ENCODE results near the genes AEBP1, POLD2, TMED4 and MYO1G.

DNA sequence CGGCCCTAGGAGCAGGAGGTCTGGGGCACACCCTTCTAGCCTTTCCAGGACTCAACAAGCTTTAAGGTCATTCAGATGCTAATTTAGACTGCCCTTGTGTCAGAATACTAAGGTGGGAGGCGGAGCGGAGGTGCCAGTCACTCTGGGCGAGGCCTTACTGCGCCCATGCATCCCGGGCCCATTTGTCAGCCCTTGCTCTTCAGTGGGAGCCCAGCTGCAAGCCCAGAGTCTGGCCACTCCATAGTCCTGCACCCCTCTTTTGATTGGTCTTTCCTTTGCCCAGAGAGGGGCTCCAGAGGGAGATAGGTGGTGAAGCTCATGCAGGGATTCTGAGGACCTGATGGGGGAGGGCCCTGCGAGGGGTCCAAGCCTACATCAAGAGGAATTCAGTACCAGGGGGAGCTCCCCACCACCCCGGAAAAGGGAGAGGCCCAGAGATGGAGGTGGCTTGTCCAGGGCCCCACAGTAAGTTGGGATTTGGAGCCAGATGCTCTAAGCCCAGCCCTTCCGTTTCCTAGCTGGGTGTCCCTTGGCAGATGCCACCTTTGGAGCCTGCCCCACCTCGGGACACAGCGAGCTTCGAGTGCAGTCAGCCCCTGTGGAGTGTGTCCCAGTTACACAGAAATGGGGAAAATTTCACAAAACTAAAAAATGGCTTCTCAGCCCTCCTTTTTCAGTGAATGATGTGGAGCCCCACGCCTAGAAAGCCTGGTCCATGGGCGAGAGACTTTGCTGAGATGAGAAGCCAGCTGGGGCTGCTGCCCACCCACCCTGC is 1.1 kb downstream of the PGAM2 start:
- PRO-cap, result no peak

DNA sequence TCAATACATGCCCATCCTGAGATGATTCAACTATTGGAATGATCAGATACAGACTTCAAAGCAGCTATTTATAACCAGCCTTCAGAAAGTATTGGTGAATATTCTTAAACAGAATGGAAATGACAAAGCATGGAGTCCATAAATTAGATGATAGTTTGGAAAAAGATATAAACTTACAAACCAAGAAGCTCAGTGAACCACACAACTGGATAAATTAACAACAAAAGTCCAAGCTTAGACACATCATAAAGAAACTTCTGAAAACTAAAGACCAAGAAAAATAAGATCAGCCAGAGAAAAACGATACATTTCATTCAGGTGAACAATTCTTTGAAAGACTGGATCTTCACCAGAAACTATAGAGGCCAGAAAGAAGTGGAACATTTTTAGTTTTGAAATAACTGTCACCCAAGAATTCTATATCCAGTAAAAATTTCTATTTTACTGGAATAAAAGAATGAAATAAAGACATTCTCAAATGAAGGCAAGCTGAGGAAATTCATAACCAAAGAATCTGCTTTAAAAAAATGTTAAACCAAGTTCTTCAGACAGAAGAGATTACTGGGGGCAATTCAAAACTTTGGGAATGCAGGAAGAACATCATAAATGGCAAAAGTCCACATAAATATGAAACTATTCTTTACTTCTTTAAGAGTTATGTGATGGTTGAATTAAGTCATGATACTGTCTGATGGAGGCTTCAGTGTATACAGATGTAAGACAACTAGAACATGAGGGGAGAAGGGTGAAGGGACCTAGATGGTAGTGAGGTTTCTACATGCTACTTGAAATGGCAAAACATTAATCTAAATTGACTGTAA is 3.5 kb upstream of the PGAM2 start:
- PRO-cap, result no peak

DNA sequence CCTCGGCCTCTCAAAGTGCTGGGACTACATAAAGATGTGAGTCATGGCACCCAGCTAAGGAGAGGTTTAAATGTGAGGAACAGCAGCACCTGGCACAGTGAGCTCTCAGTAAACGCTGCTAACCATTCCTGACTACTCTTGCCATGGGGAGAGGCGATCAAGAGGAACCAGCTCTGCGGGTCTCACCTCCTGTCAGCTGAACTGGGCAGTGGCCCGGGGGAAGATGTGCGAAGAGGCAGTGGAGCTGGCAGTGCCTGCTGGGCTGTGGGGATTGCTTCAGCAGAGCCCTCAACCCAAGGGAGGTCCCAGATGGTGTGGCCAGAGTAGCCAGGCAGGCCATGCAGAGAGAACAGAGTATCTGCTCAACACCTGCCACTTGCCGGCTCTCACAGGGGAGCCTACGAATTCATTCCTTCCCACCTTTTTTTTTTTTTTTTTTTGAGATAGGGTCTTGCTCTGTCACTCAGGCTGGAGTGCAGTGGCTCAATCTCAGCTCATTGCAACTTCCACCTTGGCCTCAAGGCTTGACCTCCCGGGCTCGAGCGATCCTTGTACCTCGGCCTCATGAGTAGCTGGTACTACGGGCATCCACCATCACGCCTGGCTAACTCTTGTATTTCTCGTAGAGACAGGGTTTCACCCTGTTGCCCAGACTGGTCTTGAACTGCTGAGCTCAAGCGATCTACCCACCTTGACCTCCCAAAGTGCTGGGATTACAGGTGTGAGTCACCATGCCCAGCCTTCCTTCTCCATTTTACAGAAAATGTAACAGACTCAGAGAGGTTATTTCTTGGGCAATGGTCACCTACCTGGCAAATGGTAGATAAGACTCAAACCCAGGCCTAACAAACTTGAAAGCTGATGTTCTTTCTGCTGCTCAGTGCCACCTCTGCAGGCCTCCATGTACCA is 6.8 kb downstream of the POLM start:
- PRO-cap, result no peak

GRCh38 chr7:44101642-44102000 is 2.5 kb upstream of the AEBP1 start:
- PRO-cap, result no peak

GRCh38 chr7:44103701-44104890 is at the start of gene AEBP1:
TSS of gene AEBP1 (plus strand) at chr7:44104345.
- PRO-cap, result unidirectional peak, plus-strand start at chr7:44104356

DNA sequence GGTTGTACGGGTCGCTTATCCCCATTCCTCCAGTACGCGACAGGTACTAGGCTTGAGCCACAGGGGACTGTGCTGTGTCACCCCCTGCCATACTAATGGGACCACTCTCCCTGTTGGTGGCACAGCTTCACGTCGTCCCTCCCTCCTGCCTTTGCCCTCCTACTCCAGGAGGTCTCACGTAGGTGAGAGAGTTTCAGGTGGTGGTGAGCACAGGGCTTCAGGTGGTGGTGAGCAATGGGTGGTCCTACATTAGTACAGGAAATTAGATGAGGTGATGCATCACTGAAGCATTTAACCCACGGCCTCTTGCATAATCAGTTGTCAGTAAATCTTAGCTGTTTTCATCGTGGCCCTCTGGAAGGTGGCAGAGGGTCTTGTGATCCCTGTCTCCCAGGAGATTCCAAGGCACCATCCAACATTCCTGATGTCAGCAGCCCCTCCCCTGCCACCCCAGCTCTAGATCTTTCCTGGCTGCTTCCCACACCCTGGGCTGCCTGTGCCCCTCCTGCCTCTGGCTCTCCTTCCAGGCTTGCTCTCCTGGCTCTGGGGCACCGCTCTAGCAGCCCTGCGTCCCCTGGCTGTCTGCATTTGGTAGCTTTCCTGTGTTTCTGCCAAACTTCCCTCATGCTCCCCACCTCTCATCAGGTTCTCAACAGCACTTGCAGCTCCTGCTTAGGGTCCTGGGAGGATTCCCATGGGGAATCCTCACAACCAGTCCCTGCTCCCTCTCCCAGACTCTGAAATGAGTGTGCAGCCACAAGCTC is 1.2 kb downstream of the AEBP1 start:
- PRO-cap, result no peak

DNA sequence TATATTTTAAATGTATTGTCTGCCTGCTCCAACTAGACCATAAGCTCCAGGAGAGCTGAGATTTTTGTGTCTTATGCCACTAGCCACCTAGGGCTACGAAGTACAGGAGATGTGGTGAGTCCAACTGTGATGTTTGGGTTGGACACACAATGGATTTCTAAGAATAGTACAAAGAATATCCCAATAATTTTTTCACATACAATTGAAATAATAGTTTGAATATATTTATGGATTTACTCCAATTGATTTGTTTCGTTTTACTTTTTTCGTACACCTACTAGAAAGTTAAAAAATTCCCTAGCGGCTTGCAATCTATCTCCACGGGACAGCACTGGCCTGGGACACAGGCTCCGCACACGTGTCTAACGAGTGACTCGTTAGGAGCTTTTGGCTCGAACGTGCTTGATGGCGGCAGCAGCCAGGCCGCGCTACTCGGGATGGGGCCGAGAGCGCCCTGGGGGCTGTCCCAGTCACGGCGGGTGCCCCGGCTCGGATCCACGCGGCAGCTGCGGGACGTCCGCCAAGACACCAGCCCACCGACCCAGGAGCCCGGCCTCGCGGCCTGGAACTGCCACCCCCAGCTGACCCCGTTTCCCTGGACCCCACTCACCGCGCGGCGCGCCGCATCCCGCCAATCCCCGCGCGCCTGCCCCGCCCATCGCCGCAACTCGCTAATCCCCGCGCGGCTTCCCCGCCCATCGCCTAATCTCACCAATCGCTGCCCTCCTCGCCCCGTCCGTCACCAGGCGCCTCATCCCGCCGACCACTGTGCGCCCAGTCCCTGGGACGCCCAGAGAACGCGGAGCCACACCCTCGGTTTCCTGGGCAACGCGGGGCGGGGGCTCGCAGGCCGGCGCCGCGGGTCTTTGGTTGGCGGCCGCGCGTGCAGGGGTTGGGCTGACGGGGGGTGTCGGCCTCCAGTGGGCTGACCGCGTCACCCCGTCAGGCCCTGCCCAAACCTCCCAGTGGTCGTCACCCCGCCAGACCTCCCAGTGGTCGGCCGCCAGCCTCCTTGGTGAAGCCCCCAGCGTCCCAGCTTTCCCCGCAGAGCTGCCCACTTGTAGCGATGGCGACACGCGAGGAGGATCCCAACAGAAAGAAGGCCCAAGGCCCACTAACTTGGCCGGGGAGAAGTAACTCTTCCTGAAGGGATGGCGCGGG is at the start of gene POLD2:
Gene POLD2, minus strand, starts transcription at position 648 of the 1,161 bp plus-strand sequence.
- PRO-cap, result bidirectional peak, plus-strand start at position 380 of the sequence, minus-strand start at position 364 of the sequence; bidirectional peak, plus-strand start at position 869 of the sequence, minus-strand start at position 648 of the sequence

DNA sequence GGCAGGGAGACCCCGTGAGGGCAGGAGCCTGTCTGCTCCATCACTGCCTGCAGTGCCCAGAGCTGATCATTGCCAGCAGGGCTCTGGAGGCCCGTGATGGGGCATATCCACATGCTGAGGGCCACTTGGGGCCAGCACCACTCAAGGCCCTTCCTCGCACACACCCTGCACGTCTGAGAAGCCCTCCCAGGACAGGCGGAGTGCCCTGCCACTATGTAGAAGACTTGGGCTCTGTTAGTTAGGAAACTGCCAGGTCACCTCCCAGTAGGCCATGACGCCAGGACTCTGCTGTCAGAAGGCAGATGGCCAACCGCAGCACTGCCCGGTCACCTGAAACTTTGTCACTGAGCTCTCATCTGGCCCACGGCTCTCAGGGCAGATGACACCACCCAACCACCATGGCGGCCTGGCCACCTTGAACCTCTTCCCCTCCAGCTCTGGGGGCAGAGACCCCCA is 42.0 kb downstream of the CAMK2B start:
- PRO-cap, result no peak

GRCh38 chr7:44489615-44490281 is 710 bp downstream of the NUDCD3 start:
- PRO-cap, result bidirectional peak, plus-strand start at chr7:44490334, minus-strand start at chr7:44490051

- PRO-cap, result bidirectional peak, plus-strand start at chr7:44582525, minus-strand start at chr7:44582197
These were observed at the start of gene TMED4 for GRCh38 chr7:44581861-44582416. TSS of gene TMED4 (minus strand) at chr7:44582231.

DNA sequence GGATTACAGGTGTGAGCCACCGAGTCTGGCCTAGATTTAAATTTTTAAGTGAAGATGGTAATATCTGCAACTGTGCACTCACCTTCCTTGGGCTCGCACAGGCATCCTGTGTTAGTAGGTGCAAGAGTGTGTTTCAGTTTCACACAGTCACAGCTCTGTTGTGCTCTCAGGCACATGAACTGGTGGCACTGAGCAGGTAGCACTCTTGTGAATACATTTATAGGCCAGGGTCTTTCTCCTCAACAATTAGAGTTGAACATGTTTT is 17.4 kb downstream of the OGDH start:
- PRO-cap, result no peak

DNA sequence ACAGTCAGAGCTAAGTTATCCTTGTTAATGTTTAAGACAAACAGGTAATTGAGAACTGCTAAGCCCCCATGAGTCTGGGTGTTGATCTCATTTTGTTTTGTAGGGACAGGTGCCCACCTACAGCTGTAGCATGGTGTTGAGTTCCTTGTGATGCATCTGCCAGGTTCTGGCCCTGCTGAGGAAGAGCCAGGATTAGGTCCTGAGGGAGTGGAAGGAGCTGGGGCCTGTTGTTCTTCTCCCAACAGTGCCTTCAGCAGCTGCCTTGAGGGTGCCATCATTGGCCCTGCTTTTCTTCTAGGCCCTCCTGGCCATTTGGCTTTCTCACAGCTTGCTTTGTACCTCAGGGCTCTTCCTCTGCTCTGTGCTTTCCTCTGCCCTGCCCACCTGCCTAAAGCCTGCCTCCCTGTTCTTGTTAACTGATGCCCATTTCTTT is 22.7 kb downstream of the OGDH start:
- PRO-cap, result no peak

DNA sequence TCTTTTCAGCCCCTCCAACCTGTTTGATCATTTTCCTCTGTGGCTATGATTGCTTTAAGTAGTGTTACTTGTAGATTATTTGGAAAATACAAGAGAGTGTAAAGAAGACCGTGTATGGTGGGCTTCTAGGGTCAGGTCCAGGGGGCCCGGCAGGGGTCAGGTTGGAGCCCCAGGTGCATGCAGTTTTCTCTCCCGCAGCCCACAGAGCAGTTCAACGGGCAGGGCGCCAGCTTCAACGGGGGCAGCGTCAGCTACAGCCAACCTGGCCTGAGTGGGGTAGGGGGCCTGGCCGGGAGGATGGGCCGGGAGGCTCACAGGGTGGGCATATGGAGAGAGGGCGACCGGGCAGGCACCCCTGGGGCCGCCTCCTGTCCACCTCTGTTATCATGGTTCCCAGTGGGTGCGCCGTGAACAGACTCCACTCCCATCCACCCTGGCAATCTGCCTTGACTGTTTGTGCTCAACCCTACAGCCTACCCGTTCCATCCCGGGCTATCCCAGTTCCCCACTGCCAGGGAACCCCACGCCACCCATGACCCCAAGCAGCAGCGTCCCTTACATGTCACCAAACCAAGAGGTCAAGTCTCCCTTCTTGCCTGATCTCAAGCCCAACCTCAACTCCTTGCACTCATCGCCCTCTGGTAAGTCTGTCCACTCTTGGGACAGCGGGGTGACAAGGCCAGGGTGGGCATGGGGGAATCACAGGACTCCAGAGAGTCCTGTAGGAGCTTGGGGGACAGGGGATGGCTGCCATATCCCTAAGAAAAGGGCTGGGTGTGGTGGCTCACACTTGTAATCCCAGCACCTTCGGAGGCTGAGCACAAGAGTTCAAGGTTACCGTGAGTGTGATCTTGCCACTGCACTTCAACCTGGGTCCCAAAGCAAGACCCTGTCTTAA is 11.6 kb downstream of the ZMIZ2 start:
- PRO-cap, result no peak

GRCh38 chr7:44767372-44768393 is 19.0 kb downstream of the ZMIZ2 start:
- PRO-cap, result no peak

- PRO-cap, result no peak
These were observed 16.9 kb downstream of the H2AZ2 start for GRCh38 chr7:44830823-44831622.

- PRO-cap, result no peak
These were observed 1.1 kb upstream of the H2AZ2 start for GRCh38 chr7:44848938-44849515.

- PRO-cap, result no peak
These were observed 16.1 kb downstream of the MYO1G start for GRCh38 chr7:44962353-44963509.

DNA sequence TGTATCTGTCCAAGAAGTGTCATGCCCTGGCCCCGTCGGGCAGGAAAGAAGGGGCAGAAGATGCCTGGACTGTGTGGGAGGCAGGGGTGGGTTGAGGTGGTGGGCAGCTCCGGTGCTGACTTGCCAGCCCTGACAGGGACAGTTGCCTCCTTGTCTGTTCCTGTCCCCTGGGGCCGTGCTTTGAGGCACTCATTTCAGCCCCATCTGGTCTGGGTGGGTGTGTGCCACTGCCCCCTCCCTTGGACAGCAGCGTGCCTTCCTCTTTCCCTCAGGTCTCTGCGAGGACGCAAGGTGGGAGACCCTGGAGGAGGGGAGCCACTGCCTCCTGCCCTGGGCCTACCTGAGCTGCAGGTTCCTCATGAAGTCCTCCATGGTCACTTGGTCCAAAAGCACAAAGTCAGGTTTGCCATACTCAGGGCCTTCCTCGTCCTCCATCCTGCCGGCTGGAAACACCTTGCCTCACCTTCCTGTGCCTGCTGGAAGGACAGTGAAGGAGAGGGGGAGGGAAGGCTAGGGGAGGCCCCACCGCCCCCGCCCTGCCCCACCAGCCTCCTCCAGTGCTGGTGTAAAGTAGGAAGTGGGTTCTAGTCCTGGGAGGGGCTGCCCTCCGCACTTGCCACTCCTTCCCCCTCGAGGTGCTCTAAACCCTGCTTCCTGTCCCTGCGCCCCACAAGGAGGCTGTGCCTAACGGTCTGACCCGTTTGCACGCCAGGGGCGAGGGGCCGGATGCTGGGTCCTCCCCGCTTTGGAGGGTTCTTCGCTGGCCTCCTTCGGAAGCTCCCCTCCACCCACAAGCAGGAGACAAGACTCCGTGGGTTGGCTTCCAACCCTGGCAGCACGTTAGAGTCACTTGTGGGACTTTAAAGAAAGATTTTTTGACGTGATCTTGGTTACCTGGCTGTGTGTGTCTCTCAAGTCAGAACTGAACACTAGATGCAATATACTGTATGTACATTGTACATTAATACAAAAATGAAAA is at the start of gene MYO1G:
Gene MYO1G, minus strand, starts transcription at position 489 of the 979 bp plus-strand sequence.
- PRO-cap, result no peak

GRCh38 chr7:44981504-44982167 is 2.8 kb upstream of the MYO1G start:
- PRO-cap, result no peak

DNA sequence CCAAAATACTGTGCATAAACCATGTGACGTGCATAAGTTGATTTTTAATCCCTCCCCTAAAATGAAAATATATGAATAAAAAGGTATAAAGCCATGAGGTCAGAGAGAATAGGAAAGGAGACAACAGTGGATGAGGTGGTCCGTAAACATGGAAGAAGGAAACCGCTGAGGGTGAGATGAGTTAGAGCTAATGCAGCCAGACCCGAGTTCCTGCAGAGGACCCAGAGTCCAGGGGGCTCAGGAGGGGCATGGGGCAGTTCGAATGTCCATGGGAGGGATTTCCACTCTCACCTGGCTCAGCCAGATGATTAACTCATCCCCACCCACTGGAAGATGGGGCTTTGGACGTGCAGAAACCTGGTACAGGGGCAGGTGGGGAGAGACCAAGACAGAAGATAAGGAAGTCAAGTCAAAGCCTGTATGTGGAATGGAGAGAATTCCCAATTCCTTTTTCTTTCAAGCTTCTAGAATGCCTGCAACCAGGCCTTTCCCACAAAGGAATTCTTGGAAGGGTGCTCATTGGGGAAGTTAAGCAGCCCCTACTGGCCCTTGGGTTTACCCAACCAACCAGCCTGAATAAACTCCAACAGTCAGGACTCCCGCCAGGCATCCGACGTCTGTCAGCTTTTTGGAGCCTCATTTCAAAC is 39.0 kb downstream of the CCM2 start:
- PRO-cap, result no peak

Measured in A673 (cell line).